Metastatic Liver Carcinoma in the Lung (tissue), 2 donors: ENCODE results near the gene PITPNM2.

DNA sequence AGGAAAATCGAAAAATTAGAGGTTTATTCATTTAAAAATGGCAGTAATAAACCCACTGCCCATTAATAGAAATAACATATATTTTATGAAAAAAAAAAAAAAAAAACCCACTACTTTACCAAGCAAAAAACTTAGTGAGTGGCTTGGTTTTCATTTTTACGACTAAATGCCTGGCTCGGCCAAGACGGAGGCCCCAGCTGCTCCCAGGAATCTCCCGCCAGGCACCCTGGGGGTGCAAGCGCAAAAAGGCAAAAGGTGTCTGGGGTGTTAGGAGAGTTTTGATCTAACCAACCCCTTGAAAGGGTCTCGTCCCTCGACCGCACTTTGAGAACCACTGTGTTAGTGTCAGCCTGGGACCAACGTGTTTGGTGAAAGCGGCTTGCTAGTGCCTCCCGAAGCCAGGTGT, 19.0 kb downstream of the HIP1R start:
- PRO-cap, 2 experiments: no peak in any of the 2 experiments

DNA sequence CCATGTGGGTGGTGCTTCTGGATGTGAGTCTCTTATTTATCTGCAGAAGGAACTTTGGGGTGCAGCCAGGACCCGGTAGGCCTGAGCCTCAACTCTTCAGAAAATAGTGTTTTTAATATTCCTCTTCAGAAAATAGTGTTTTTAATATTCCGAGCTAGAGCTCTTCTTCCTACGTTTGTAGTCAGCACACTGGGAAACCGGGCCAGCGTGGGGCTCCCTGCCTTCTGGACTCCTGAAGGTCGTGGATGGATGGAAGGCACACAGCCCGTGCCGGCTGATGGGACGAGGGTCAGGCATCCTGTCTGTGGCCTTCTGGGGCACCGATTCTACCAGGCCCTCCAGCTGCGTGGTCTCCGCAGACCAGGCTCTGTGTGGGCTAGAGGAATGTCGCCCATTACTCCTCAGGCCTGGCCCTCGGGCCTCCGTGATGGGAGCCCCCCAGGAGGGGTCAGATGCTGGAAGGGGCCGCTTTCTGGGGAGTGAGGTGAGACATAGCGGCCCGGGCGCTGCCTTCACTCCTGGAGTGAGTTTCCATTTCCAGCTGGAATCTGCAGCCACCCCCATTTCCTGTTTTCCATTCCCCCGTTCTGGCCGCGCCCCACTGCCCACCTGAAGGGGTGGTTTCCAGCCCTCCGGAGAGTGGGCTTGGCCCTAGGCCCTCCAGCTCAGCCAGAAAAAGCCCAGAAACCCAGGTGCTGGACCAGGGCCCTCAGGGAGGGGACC, 26.8 kb downstream of the HIP1R start:
- PRO-cap, 2 experiments: no peak in any of the 2 experiments

DNA sequence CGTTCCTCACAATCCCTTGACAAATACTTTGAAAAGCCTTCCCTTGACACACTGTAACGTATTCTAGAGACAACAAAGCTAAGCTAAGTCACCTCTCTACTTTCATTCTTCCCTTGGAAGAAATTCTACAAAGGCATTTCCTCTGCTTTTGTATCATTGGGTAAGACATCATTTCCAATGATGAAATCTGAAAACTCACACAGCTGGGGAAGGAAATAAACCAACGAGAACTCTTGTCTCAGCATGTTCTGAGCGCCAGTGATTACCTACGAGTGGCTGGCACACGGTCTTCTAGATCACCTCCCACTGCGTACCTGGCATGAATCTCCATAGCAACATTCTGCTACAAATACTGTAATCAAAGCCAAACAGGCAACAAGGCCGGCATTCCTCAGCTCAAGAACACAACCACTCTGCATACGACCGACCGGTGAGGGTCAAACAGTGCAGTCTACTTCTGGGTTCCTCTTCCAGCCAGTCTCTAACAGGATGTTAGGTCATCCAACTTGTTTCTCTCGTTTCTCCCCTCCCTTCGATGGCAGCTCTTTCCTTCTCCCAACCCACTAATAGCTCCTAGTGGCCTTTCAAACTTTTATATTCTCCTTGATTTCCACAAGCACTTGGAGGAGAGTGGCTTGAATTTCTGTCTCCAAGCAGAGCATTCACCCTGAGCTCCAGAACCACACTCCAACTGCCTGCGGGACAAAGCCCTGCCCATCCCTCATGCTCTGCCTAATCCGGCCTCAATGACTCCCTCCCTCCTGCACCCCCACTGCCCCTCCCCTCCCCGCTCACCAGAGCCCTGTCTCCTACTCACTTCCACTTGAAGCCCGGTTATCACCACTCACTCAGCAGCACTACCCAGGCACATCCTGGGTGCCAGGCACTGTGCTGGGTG, 7.5 kb downstream of the VPS37B start:
- PRO-cap, 2 experiments: peak in 1 of 2 experiments; most common plus-strand start position 244 of the sequence (in 1); most common minus-strand start position 483 of the sequence (in 1)

GRCh38 chr12:122921908-122922242, 26.0 kb upstream of the VPS37B start:
- PRO-cap, 2 experiments: no peak in any of the 2 experiments

GRCh38 chr12:122934473-122935303, 31.6 kb downstream of the ABCB9 start:
- PRO-cap, 2 experiments: no peak in any of the 2 experiments

- PRO-cap, 2 experiments: no peak in any of the 2 experiments
These were observed 769 bp downstream of the ABCB9 start for GRCh38 chr12:122965517-122965870.

- PRO-cap, 2 experiments: no peak in any of the 2 experiments
These were observed 873 bp downstream of the ARL6IP4 start for GRCh38 chr12:122981033-122982075.

DNA sequence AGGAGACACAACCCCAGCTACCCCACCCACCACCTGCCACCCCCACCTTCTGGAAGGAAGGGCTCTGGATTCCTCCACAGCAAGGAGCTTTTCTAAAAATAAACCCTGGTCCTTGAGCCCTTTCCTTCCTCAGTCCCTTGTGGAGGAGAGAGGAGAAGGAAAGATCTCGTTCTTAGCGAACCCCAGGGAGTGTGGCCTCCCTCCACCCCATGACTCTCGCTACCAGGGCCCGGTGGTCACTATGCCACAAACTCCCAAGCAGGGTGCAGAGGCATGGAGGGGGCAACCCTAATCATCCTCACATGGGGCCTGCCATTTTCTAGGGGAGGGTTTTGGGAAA, 43.5 kb downstream of the PITPNM2 start:
- PRO-cap, 2 experiments: no peak in any of the 2 experiments

DNA sequence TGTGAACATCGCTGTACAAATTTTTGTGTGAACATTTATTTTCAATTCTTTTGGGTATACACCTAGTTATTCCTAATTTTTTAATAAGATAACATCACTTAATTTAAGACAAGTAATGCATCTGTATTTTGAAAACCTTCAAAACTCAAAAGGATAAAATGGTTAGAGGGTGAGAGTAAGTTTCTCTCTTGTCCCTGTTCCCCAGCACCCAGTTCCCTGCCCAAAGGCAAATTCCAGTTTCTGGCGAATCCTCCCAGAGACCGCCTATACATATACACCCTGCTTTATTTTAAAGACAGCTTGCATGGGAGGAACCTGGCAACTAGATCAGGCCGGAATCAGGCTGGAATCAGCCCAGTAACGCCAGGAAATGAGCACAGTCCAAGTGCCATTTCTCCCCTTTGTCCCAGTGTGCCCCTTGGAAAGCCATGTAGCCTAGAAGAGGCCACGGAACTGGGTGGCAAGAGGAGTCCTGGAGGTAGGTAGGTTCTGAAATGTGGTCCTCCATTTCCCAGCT, 36.7 kb downstream of the PITPNM2 start:
- PRO-cap, 2 experiments: peak in 1 of 2 experiments; most common plus-strand start position 466 of the sequence (in 1); most common minus-strand start position 242 of the sequence (in 1)

GRCh38 chr12:123150358-123151413, at the start of gene PITPNM2:
TSS of gene PITPNM2 (minus strand) at chr12:123151090.
- PRO-cap, 2 experiments: peak in 2 of 2 experiments; most common plus-strand start chr12:123150932 (in 1); most common minus-strand start chr12:123151324 (in 2)

- PRO-cap, 2 experiments: no peak in any of the 2 experiments
These were observed 911 bp upstream of the PITPNM2 start for GRCh38 chr12:123151836-123152165.

DNA sequence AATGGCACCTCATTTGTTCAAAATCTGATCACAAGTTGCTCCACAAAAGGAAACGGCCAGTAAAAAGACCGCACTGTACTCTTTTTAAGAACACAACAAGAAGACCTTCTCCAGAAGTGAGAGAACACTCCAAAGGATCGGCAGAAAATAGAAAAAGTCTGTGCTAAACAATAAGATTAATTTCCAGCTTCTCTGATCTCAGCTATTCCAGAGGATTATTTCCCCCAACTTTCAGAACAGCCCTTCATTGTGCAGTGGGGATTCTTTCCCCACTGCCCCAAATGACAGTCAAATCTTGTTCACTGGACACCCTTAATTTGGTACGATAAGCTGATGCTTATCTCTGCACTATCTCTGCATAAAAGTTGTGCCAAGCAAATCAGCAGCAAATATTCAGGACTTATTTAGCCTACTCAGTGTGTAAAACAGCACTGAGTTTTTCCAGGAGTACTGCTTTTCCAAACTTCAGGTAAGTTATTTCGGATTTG, 5.2 kb downstream of the MPHOSPH9 start:
- PRO-cap, 2 experiments: no peak in any of the 2 experiments

DNA sequence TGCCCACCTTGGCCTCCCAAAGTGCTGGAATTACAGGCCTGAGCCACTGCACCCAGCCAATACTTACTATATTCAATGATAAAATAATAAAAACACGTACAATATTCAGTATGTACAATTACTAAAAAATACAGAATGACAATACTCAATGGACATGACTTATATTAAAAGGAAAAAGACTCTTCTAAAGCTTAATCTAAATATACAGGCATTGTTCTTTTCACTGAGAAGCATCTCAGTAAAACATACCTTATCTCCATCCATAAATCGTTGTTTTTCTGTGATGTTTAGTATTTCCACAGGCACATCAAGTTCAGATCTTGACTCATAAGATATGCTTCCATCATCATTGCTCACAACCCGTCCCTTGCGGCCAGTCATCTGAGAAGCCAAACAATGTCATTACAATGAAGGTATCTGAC, 45.0 kb downstream of the SBNO1 start:
- PRO-cap, 2 experiments: no peak in any of the 2 experiments

GRCh38 chr12:123333956-123334409, 30.7 kb downstream of the SBNO1 start:
- PRO-cap, 2 experiments: no peak in any of the 2 experiments

DNA sequence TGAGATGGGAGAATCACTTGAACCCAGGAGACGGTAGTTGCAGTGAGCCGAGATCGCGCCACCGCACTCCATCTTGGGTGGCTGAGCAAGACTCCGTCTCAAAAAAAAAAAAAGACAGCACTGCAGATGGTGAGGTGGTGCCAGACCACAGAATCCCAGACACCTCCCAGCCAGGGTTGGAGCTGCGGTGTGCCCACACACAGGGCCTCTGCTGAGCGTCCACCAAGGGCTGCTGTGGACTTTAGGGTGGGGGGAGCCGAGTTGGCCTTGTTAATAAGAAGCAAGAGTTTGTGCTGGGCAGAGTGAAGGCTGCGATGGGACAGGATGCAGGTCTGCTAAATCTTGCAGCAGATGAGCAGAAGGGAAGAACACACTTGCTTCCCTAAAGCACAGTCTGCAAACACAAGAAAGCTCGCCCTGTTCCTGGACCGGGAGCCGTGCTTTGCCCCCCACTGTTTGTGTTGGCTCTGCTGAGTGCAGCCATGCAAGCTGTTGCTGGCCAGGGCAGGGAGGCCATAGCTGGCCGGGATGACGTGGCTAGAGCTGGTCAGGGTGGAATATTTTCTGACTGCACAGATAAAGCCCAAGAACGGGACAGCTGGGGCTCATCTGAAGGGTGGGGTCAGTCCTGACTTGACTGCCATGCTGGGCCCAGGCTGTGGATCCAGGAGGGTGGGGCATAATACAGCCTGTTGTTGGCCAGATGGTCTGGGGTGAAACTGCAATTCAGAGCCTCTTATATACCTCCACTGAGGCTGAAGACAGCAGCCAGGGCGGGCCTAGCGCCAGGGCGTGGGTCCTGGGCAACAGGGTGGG, 14.5 kb downstream of the KMT5A start:
- PRO-cap, 2 experiments: no peak in any of the 2 experiments

- PRO-cap, 2 experiments: no peak in any of the 2 experiments
These were observed 5.4 kb downstream of the RILPL2 start for GRCh38 chr12:123431150-123431504.

- PRO-cap, 2 experiments: peak in 1 of 2 experiments; most common minus-strand start chr12:123449397 (in 1)
These were observed 8.8 kb upstream of the SNRNP35 start for GRCh38 chr12:123449062-123449627.

DNA sequence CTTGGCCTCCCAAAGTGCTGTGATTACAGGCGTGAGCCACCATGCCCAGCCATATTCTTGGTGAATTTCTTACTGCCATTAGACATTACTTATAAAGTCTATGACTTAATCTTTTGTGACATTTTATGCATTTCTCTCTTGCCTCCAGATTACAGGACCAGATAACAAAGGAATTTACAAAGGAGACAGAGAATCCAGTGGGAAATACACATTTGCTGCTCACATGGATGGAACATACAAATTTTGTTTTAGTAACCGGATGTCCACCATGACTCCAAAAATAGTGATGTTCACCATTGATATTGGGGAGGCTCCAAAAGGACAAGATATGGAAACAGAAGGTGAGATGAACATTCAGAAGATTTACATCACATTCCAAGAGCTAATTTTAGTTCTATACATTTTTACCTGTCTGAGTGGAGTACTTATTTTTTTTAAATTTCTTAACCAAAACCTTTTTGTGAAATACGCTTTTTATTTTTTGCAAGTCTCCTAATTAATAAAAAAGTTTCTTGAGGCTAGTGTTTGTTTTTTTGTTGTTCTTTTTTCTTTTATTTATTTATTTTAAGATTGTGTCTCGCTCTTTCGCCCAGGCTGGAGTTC, 2.3 kb downstream of the TMED2 start:
- PRO-cap, 2 experiments: no peak in any of the 2 experiments

DNA sequence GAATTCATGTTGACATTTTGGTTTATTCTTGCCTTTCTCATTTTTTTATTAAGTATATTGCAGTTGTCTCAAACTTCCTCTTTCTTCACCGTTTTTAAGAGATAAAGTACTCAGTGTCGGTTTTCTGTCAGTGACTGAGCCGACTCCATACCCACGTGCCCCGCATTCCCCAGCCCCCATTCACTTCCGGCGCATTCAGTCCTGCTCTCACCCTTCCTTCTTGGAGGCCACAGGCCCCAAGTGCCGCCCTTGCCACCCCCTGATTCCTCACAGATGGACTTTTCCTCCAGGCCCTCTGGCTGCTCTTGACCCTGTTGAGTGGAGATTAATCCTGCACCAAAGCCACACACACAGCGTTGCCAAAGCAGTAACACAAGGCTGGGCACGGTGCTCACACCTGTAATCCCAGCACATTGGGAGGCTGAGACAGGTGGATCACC, 19.1 kb upstream of the DNAH10 start:
- PRO-cap, 2 experiments: no peak in any of the 2 experiments

GRCh38 chr12:123907859-123908324, 64.7 kb downstream of the CCDC92 start:
- PRO-cap, 2 experiments: no peak in any of the 2 experiments